Foreskin keratinocyte (primary cell): Measurements from ENCODE around the genes CCDC65, FKBP11, KMT2D and RHEBL1.

DNA sequence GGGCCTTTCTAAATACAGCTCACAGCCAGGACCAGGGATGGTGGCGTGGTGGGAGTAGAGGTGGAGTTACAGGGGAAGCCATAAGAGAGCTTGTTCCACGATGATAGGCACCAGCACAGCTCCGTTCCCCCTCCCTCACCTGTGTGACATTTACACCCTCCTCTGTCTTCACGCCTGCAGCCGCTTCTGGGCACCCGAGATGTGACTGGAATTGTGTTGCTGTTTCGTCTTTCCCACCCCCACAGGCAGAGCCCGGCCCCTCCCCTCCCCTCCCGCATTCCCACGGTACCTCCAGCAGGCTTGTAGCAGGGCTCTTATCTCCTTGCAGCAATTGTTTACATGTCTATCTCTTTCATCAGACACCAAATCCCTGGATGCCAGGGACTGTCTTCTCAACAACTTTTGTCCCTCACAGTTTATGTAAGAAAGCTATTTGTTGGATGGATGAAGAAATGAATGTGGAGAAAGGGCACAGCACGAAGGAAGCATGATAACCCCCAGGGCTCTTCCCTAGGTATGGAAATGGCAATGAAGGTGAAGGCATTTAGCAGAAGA, 31.0 kb upstream of the HDAC7 start:
- RAMPAGE, total RNA, result no peak

- RAMPAGE, total RNA, result no peak
These were observed 41.4 kb downstream of the VDR start for GRCh38 chr12:47863369-47863909.

- RAMPAGE, total RNA, result no peak
These were observed 22.1 kb downstream of the VDR start for GRCh38 chr12:47882627-47883152.

DNA sequence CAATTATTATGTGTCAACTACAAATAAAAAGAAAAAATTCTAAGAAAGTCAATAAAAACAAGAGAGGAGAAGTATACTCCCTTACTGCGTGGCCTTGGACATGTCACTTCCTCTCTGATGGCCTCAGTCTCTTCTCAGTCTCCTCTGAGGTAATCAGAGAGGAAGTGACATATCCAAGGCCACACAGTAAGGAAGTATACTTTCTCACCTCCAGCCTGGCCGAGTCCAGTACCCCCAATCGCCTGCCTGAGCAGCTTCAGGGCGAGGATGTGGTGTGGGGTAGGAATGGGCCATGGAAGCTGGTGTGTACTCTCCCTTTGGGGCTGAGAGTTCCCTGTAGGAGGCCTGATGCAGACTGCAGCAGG, 15.8 kb downstream of the VDR start:
- RAMPAGE, total RNA, result no peak

- RAMPAGE, total RNA, result no peak
These were observed 3.4 kb downstream of the VDR start for GRCh38 chr12:47901095-47902010.

- RAMPAGE, total RNA, result no peak
These were observed 3.4 kb upstream of the VDR start for GRCh38 chr12:47908197-47908647.

DNA sequence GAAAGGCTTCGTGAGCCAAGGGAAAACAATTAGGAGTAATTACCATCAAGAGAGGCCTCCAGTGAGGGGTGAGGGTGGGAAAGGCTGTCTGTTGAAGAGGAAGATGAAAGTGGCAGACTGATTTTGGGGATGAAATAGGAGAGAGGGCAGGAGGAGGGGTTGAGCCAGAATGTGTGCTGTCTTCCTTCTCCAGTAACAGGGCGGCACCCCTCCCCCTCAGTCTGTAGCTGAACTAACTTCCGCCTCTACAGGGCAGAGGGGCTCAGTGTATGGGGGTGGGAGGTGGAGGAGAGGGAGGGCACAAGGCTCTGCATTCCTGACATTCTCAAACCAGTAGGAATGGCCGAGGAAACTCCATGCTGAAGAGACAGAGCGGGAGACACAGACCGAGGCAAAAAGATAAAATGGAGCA, 33.1 kb upstream of the COL2A1 start:
- RAMPAGE, total RNA, result no peak

DNA sequence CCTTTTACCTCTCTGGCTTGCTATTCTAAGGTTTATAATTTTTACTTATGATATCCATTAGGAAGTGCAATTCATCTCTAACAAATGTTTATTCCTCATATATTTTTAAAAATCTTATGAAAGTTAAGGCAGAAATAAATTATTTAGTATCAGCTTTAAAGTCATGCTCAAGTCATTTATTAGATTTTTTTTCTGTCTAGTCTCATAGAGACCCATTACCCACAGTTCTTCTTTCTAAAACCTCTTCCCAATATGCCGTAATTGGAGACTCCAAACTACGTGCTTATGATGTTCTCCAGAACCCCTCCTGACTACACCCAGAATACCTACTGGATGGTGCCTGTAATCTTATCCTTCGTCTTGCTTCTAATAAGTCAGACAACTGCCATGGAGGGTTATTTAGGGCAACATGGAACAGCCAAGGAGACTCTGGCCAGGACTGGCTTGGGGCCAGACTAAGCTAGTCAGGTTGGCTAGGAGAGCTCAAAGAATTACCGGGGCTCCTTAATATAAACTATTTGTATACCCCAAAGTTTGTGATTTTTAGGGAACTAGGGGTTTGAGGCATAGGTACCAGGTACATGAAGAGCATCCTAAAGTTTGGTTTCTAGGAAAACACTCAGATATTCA, 6.7 kb downstream of the PFKM start:
- RAMPAGE, total RNA, result no peak

DNA sequence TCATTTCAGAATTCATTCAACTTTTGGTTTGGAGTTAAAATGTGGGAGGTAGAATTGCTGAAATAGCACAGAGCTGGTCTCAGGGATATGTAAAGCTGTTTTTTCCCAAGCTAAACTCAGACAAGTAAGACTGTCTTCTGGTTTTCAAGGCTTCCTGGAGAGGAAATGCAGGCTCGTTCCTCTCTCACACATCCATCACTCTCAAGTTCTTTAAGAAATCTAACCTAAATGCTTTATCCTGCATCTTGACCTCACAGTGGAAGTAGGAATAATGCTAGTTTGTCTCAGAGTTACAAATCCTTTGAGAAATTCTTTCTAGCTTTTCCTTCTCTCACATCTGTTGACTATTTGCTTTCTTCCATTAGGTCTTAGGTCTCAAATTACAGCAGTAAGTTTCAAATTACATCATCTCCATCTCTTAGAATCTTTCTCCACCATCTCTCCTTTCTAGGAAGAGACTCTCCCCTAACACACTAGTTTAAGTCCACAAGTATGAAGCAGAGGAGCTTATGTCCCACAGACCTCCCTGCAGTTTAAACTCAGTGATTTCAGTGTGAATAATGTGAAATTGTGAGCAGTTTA, 7.4 kb upstream of the CCDC184 start:
- RAMPAGE, total RNA, result no peak

DNA sequence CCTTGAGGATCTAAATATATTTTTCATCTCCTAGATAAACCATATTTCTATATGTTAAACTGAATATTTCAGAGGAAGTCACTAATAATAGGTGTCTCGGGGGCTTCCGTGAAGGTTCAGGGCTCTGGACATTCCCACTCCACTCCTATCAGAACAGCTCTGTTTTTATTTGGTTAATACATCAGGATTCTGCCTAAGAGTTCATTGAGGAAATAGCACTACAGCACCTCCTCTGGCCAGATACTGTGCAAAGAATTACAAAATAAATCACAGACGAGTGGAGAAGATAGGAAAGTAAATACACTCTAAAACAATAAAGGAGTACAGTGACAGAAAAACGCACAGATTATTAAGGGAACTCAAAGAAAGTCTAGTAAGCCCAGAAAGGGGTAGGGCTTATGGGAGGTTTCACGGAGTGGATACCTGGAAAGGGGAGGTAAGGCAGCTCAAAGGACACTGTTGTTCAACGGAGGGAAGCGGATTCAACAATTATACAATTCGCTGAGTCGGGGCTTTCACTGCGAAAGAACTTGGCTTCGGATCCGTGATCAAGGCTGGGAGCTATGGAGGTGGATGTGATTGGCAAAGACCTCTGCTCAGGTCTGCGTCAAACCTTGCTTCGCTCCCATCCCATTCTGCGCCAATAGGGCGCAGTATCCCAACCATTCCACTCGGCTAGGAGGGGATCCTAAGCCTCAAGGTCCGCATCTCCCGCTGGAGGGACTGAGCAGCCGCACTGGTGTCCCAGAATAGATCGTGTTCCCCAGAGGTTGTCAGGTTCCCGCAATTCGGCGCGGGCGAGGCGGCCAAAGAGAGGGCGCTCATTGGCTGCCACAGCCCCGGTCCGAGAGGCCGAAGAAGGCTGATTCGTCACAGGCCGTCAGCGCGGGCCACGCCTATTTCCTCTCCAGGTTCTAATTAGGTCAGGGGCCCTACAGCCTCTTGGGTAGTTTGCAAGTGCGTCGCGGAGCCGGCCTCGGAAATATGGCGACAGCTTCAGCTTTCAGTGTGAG, 5.4 kb downstream of the OR10AD1 start:
- RAMPAGE, total RNA, result no peak

GRCh38 chr12:48664633-48665035, 17.4 kb downstream of the KANSL2 start:
- RAMPAGE, total RNA, result no peak

GRCh38 chr12:48768252-48768751, 20.6 kb downstream of the ADCY6 start:
- RAMPAGE, total RNA, result no peak

DNA sequence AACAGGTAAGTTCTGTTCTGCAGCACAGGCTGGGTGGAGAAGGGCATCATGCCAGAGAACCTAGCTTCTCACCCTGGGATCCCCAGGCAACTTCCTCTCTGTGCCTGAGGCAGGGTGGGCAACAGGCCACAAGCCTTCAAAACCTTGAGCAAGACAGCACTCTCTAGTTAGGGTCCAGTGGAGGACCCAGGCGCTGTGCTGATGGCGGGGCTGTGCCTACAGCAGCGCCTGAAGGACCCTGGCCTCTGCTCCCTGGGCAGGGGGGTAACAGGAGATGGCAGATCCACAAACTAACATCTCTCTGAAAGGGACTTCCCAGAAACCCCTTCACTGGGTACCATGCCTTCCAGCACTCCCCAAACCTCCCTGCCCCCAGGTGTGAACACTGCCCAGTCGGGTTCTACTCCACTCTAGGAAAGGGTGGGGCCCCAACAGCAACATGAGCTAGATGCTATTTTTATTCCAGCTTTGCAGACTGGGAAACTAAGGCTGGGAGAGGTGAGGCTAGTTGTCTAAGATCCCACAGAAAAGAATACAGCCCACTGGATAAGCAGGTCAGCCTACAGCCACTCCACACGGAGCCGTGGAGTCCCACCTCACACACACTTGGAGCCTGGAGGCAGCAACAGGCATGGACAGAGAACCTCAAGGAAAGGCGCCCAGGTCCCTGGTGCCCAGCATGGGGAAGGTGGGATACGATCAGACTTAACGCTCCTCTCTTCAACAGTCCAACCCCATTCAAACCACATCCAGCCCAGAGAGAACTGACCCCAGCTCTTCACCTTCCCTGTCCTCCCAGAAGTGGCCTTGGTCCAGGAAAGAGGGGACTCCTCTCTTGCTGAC, 7.4 kb downstream of the ADCY6 start:
- RAMPAGE, total RNA, result no peak

DNA sequence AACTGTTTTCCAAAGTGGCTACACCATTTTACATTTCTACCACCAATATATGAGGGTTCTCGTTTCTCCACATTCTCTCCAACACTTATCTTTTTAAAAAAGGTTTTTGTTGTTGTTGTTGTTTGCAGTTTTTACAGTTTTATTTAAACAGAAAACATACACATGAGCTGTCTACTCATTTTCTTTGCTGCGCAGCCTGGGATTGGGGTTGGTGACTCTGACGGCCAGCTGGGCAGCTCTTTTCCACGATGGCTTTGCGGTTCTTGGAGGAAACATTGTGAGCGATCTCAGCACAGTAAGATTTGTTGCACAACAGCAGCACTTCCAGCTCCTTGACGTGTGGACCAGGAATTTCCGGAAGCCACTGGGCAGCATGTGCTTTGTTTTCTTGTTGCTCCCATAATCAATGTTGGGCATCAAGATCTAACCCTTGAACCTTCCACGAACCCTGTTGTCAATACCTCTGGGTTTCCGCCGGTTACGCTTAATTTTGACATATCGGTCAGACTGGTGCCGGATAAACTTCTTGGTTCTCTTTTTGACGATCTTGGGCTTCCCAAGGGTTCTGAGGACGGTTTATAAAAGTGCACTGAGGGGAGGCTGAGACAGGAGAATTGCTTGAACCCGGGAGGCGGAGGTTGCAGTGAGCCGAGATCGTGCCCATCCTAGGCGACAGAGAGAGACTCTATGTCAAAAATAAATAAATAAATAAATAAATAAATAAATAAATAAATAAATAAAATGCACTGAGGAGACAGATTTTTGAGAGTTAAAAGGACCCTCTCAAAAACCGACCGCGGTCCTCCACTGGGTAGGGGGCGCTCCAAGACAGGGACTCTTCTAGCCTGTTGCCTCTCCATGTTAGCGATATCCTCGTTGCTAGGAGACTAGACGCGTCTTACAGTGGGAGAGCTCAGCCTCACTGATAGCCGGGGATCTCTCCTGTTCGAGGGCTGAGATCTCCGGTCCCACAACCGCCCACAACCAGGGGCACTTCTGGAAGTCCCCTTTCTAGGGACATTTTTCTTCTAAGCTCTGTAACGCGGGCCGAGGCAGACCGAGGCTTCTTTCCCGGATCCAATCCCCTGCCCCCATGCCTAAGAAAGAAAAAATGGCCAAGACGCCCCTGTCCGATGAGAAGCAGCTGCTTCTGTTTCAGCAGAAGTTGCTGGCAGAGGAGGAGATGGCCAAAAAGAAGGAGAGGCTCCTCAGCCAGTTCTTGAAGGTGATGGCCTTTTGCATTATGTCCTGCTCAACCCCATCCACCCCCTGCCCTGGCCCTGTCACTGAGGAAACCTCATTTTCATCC, at the start of gene CCDC65:
CCDC65 (plus strand) TSS at position 890 of the 1,309 bp plus-strand sequence.
- RAMPAGE, total RNA, result no peak

DNA sequence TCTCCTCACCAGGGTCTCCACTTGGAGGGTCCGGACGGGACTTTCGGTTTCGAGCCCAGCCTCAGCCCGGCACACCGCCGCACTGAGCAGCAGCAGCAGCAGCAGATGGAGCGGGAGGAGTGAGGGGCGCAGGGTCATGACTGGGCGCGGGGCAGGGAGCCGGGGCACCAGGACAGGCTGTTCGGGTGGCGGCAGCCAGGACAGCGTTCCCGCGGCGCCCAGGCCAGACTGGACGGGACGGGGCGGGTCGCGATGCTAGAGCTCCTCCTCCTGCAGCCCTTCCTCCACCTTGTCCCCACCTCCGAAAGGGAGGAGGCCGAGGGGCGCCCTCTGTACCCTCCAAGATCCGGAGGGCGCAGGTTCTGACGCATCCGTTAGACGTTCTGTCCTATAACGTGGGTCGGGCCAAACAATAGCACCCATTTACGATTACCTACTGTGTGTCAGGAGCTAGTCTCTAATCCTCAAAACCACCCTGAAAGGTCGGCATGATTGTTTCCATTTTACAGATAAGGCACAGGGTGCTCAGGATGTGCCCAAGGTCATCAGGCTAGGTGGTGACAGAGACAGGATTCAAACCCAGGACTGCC, at the start of gene FKBP11:
FKBP11 (minus strand) TSS at position 202 of the 590 bp plus-strand sequence.
- RAMPAGE, total RNA, result no peak

DNA sequence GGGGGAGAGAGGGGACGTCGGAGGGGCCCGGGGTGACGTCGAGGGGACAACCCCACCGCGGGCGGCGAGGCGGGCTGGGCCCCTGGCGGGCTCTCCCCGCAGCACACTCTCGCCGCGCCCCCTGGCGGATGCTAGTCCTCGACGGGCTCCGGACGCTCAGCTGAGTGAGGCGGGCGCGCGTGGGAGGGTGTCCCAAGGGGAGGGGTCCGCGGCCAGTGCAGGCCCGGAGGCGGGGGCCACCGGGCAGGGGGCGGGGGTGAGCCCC, 160 bp upstream of the WNT1 start:
- RAMPAGE, total RNA, result no peak

GRCh38 chr12:49059480-49060406, 851 bp downstream of the KMT2D start:
- RAMPAGE, total RNA, result no peak

- RAMPAGE, total RNA, result no peak
These were observed at the start of gene KMT2D for GRCh38 chr12:49060407-49060981. KMT2D (minus strand) TSS chr12:49060794.

- RAMPAGE, total RNA, result no peak
These were observed at the start of gene RHEBL1 for GRCh38 chr12:49069425-49070559. RHEBL1 (minus strand) TSS chr12:49069979.

- RAMPAGE, total RNA, result no peak
These were observed 1.1 kb downstream of the TUBA1B start for GRCh38 chr12:49130027-49130560.